Cardiac atrium fibroblast (primary cell): ENCODE measurements around a stretch of chr2.

DNA sequence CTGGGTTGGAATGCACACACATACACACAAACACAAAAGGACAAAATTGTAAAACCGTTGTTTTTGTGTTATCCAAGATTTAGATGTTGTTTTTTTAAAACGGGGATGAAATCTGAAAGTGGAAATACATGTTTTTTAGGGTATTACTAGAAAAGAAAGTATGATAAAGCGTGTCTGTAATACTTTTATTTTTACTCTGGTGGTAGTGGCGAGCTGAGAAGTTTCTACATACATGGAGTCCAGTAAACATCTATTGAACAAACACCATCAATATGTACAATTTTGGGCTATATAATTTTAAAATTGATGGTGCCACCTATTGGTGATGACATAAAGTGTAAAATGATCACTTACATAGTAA lies 31.4 kb upstream of the NFE2L2 start:
- RAMPAGE, long total RNA, result no peak

- RAMPAGE, long total RNA, result no peak
Observed at GRCh38 chr2:177327996-177328377, 63.5 kb upstream of the NFE2L2 start.

DNA sequence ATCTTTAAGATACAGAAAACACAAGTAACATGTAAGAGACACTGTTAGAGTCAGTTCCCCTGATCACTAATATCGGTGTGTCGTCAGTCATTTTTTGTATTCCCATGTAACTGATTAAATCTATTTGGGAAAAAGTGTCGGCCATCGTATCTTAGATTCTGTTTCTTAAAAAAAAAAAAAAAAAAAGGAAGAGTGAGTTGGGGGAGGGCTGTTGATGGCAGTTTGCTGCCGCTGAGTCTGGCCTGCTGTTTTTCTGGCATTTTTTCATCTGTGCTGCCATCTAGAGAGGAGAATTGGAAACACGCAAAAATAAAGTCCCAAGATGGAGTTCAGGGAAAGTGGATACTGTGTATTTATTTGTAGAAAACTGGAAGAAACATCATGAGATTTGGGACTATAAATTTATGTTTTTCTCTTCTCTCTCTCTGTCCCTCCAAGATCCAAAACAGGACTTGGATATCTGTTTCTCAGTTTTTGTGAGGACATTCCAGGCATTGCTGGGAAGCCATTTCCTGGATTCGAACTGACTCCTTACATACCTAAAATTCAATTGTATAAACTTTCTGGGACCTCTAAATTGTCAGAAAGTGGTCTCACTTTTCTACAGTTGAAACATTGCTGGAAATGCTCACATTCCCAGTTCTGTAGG lies 60.2 kb upstream of the AGPS start:
- RAMPAGE, long total RNA, result no peak

GRCh38 chr2:177537852-177538618 lies 14.6 kb downstream of the TTC30B start:
- RAMPAGE, long total RNA, result no peak

- RAMPAGE, long total RNA, result no peak
Observed at GRCh38 chr2:177551214-177552204, 1.1 kb downstream of the TTC30B start.

GRCh38 chr2:177753750-177754336 lies 135.3 kb upstream of the TTC30A start:
- RAMPAGE, long total RNA, result no peak

DNA sequence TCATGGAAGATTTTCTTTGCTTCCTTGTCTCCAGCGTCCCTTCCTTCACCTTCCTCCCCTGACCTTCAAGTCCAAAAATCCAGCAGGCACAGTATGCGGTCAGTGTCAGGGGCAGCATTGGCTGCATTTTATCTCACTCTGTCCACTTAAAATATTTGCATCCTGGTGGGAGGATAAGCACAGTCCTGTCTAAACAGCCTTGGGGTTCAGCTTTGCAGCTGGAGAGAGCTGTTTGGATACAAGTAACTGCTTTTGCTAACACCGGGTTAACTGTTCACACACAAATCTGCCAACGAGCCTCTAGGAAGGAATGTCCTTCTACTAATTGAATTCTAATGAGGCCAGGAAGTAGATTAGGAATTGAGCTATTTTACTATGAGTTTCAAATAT lies 136.0 kb upstream of the TTC30A start:
- RAMPAGE, long total RNA, result no peak

DNA sequence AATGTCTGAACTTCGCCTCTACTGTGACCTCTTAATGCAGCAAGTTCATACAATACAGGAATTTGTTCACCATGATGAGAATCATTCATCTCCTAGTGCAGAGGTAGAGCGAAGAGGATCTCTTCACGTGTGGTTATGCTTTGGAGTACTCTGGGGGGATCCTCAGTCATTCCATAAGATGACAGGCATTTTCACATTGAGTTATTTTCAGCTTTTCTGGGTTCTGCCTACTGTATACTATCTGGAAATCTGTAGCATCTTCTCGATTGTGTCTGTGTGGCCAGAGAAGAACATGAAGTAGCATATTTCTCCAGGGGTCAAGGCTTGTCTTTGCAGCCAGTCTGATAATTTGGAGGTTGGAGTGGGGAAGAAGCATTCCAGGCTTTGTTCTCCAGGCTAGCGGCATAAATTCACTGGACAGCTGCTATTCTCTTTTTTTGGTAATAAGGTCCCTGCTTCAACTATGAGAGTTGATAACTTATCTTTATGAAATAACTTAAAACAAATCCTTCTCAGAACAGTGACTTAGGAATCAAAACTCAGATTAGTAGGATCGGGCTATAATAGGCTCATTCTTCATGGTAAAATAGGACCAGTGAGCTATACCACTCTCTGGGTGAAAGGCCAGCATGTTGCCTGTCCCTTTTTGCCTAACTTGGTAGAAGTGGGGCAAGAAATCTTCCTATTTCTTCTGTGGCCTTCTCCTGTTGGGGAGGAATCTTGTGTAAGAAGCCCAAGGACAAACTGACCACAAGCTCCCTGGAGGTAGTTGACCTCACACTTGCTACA lies 13.8 kb downstream of the PLEKHA3 start:
- RAMPAGE, long total RNA, result no peak

- RAMPAGE, long total RNA, result no peak
Observed at GRCh38 chr2:178528299-178528498, 47.9 kb downstream of the PLEKHA3 start.

DNA sequence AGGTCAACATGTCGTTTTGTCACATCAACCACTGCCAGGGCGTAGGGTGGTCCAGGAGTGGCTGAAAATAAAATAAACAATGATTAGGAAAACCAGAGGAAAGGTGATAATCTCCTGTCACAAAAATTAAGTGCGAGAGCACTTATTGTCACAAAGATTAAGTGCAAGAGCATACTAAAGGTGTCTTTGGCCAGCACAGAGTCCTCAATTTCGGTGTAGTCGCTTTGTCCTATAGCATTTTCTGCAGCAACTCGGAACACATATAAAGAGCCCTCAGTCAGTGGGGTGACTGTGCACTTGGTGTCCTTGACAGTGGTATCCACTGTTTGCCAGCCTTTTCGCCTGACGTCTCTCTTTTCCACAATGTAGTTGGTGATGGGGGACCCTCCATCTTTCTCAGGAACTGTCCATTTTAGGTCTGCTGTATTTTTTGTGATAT lies 131.9 kb downstream of the PLEKHA3 start:
- RAMPAGE, long total RNA, result no peak

GRCh38 chr2:178688000-178688439 lies 119.2 kb downstream of the TTN start:
- RAMPAGE, long total RNA, result no peak

DNA sequence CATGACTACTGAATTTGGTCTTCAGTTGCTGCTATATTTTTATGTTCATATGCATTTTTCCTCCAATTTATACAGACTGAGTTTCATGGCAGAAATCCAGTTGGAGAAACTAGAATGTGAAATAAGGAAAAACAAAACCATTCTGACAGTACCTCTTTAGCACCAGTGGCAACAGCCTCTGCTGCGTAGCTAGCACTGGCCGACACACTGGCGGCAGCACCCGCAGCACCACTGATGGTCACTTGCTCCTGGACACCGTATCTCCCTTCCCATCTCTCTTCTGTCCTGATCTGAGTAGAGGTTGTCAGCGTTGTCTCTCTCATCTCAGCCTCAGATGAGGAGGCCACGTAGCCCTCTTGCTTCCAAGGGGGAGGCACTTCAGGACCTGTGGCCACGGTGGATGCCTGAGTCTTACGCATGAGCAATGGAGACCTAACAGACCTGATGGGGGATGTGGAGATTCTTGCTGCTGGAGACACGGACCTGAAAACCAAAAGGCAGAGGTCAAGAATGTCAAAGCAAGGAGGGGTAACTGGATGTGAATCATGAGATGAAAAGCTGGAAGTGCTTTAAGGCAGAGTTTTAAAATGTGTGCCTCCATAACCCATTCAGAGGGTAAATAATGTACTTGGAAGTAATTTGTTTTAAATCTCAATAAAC lies 12.3 kb downstream of the TTN start:
- RAMPAGE, long total RNA, result no peak

- RAMPAGE, long total RNA, result no peak
Observed at GRCh38 chr2:178800407-178800899, 6.8 kb downstream of the TTN start.

GRCh38 chr2:178859301-178859696 lies 52.1 kb upstream of the TTN start:
- RAMPAGE, long total RNA, result no peak

GRCh38 chr2:179031498-179032427 lies 18.2 kb downstream of the CCDC141 start:
- RAMPAGE, long total RNA, result no peak

- RAMPAGE, long total RNA, result no peak
Observed at GRCh38 chr2:179121757-179122247, 71.9 kb upstream of the CCDC141 start.

DNA sequence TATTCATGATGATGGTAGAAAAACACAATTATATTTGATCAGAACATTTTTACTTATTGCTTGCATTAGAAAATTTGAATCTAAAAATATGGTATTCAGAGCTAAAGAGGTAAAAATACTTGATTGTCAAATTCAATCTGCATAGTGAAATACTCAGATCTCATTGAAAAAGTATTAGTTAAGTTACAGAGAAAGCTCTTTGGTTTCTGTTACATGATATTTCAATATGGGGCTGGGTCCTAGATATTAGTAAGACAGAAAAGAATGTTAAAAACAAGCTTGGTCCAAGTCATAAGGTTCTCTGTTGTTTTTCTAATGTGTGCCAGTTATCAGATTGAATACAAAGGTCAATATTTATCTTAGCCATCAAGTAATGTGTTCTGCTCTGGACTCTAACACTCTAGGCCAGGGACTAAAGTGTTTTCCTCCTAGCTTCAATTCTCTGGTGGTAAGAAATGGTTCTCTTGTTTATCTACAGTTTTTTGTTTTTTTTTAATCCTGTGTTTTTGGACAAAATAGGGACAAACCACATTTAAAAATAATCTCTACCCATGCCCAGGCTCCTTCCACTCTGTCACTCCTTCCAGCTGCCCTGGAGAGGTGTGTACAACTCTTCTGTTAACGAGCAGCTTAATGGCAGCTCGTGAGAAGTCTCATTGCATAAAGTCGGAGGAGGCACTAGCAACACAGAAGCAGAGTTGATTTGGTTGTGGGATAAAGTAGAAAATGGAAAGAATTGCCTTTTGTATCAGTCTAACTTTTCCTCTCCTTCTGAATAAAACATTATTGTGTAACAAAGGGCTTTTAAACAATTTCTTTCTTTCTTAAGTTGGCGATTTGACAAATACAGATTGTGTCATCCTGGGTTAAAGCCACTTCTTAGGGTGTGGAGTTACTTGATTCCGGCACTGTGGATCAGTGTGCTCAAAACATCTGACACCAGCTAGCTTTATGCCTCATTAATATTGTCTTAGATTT lies 7.9 kb upstream of the SESTD1 start:
- RAMPAGE, long total RNA, result no peak

- RAMPAGE, long total RNA, result no peak
Observed at GRCh38 chr2:179274747-179275188, 10.1 kb upstream of the SESTD1 start.

GRCh38 chr2:179559247-179559525 lies 294.6 kb upstream of the SESTD1 start:
- RAMPAGE, long total RNA, result no peak

DNA sequence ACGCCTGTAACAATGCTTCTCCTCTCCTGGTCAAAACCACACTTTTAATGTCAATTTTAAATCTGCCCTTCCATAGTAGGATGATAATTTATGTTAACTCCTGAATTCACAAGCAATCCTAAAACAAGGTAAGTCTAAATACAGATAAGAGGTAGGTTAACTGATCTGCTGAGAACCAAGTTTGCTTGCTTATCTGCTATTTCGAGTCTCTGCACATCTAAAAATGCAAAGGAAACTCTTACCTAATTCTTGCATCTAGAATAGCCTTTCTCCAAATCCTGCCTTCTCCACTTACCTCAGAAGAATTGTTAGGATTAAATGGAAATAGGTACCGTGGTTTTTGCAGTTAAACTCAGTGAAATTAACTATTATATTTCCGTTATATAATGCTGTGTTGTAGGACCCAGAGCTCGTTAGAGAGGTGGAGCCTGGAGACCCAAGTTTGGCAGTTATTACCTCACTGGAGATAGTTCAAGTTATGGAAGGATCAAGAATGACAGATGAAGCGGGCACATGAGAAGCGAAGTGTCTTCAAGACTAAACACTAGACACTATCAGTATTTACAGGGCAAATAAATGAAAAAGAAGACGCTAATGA lies 1.0 kb downstream of the CWC22 start:
- RAMPAGE, long total RNA, result no peak